Epithelial cell of proximal tubule (primary cell): ENCODE measurements around a stretch of chrX.

DNA sequence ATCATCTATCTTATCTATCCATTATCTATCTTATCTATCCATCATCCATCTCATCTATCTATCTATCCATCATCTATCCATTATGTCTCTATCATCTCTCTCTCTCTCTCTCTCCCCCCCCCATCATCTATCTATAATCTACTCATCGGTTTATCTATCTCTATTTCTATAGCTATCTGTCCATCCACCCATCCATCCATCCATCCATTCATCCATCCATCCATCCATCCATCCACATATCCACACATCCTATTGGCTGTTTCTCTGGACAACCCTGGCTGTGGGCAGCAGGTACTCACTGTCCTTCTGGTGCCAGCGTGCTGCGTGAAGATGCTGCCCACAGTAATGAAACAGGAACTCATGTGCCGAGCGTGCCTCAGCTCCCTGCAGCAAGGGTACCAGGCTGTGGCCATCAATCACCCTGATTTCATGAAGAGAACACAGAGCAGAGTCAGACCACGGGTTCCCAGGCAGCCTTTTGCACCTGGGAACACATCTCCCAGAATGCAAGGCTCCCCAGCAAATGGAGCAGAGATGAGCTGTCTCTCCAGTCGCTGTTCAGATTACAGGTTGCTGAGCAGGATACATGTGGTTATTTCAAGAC, 20.6 kb downstream of the ARSD start:
- RAMPAGE, long total RNA: no peak
- RRBS: no CpG with 5 or more reads among the region's 7 CpGs

- RAMPAGE, long total RNA: no peak
- RRBS: no CpG with 5 or more reads among the region's 8 CpGs
These were observed 74.6 kb downstream of the MXRA5 start for GRCh38 chrX:3271788-3272370.

DNA sequence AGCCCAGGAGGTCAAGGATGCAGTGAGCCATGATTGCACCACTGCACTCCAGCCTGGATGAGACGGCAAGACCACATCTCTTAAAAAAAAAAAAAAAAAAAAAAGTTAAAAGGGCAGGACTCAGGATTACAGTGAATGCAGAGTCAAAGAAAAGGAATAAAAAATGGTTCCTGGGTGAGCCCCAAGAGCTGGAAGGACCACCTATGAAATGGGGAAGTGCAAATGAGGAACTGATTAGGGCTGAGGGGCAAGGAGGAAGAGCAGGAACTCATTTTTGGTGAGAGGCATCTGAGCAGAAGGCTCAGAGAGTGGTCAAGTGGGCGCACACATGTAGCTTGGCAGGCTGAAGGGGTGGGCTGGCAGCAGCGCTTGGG, 49.9 kb downstream of the PRKX start:
- RAMPAGE, long total RNA: no peak
- RRBS: no CpG with 5 or more reads among the region's 3 CpGs

DNA sequence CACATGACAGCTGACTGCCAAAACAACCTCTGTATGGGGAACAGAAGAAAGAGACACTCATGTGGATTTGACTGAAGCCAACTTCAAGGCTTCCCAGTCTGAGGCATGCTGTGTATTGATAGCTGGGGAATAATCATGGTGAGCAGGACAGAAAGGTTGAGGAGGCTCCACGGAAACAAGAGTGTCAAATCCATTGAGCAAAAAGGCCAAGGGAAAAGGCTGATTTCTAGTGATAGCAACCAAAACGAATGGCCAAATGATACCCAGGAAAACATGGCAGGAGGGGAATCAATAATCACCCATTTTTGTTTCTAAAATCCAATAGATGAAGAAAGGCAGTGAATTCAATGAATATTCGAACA, 74.1 kb upstream of the VCX3A start:
- RAMPAGE, long total RNA: no peak
- RRBS: no CpG with 5 or more reads among the region's 3 CpGs

- RAMPAGE, long total RNA: no peak
- RRBS: no CpG with 5 or more reads among the region's 38 CpGs
These were observed 215.3 kb upstream of the STS start for GRCh38 chrX:6932019-6932818.

DNA sequence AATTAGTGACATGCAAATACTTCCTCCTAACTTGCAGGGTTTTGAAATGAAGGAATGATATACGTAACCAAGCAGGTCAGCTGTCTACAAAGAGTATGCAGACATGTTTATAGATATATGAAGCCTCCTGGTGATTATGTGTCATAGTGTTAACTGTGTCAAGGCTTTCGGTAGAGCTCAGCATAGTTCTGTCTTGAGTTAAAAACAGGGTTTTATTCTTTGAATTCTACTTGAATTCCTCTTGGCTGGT, 729 bp upstream of the STS start:
- RAMPAGE, long total RNA: no peak
- RRBS: no CpG with 5 or more reads among the region's 2 CpGs

DNA sequence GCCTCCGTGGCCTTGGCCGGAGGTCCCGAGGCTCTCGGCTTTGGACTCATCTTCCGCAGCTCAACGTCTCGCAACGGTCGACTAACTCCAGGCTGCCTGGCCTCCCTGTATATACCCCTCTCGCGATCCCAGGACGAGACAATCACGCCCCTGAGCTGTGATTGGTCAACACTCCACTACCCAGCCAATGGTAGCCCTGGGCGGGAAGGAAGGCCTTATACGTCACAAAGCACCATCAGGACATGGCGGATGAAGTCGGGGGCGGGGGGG, 538 bp downstream of the VCX2 start:
- RAMPAGE, long total RNA: no peak
- RRBS: no CpG with 5 or more reads among the region's 18 CpGs

DNA sequence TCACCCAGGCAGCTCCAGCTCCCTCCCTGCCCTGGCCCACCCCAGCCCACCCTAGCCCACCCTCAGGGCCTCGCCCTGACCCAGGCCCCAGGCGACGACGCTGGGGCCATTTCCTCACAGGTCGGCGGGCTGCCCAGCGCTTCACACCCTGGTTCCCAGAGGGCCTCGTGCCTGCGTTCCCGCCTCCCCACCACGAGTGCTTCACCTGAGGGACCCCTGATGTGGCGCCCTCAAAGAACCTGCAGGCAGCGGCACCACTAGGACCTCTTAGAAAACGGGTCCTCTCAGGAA, 335 bp downstream of the FAM9B start:
- RAMPAGE, long total RNA: no peak
- RRBS: no CpG with 5 or more reads among the region's 14 CpGs

- RAMPAGE, long total RNA: no peak
- RRBS: no CpG with 5 or more reads among the region's 5 CpGs
These were observed 48.3 kb upstream of the TBL1X start for GRCh38 chrX:9416444-9417092.

- RAMPAGE, long total RNA: no peak
- RRBS: no CpG with 5 or more reads among the region's 12 CpGs
These were observed 95.5 kb downstream of the TBL1X start for GRCh38 chrX:9560319-9560781.

DNA sequence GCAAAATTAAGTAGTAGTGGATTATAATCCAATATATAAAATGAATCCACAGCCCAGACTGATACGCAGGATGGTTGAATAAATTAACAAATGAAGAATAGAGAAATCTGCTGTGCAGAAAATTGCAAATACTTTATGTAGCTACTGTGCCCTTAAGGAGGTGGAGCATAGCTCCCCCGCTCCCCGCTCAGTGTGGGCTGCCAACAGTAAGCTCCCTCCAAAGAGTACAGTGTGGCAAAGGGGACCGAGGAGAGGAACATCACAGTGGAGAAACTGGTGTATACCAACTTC, 58.0 kb upstream of the CLDN34 start:
- RAMPAGE, long total RNA: no peak
- RRBS: no CpG with 5 or more reads among the region's 4 CpGs

- RAMPAGE, long total RNA: no peak
- RRBS: no CpG with 5 or more reads among the region's 9 CpGs
These were observed 39.1 kb upstream of the CLDN34 start for GRCh38 chrX:9927951-9928499.

DNA sequence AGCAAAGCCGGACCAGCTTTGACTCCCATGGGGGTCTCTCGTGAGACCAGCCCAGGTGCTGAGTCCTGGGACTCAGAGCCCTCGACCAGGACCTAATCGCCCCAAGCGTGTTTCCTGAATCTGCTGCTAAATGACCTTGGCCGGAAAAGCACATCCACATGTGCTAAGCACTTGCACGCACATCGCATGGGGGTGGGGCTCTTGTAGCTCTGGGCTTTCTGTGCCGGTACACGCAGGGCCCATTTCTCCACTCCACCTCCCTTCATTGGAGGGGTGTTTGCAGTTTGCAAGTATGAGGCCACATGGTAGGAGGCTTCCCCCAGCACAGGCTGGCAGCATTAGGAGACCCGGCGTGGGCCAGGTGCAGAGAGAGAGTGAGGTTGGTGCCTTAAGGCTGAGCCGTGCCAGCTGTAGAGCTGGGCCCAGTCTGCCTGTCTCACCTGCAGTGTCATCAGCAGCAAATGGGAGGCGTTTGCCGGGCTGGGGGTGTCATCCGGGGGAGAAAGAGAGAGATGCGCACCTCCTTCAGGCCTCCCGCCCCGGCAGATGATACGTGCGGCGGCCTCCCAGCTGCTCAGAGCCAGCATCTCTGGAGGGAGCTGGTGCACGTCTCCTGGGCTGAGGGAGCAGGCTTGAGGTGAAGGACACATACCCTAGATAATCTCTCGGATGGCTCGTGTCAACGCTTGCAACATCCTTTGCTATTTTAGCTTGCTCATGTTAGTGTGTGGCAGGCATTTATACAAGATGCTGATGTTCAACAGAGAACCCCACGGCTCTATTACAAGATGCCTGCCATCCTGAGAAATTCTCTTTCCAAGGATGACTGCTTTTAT, 45.2 kb upstream of the CLCN4 start:
- RAMPAGE, long total RNA: no peak
- RRBS: 79% methylated on average over 2 of the region's 27 CpGs

DNA sequence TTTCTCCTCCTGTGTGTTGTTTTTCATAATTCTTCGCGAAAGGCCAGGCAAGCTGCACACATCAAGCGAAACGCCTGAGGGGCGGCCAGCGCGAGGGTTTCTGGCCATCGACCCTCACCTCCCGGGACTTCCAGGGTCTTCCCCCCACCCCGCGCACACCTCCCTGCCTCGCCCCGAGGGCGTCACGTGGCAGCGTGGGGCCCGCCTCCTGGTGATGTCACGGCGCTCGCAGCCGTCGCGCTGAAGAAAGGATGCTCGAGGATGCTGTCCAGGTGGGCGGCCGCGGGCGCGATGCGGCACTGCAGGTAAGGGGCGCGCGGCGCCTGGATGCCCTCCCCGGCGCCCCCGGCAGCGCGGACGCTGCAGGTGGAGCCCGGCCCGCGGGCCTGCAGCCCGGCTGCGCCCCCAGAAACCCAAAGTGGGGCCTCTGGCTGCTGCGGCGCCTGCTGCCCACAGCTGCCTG, 1.5 kb downstream of the CLCN4 start:
- RAMPAGE, long total RNA: no peak
- RRBS: 31% methylated on average over 2 of the region's 47 CpGs

DNA sequence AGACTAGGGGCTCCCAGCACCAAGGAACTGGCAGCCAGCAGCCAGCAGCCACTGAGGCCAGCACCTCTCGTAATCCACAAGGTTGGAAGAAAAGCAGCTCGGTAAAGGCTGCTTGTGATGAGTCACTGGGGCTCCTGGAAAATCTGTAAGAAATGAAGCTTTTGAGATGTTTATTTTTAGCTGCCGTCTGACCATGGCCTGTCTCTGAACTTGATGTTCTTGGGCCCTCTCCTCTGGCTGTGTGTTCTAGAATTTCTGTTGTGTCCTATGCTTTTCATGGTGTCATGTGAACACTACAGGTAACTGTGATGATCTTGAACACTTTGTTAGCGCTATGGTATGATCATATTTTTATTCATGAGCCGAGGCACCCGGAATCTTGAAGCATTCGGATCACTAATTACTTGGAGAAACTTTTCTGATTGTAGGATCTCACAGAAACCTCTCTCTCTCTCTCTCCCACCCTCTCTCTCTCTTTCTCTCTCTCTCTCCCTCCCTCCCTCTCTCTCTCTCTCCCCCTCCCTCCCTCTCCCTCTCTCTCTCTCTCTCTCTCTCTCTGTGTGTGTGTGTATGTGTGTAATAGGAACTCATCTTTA, 18.7 kb downstream of the CLCN4 start:
- RAMPAGE, long total RNA: no peak
- RRBS: no CpG with 5 or more reads among the region's 7 CpGs

GRCh38 chrX:11426731-11427233, 133.6 kb downstream of the AMELX start:
- RAMPAGE, long total RNA: no peak
- RRBS: no CpG with 5 or more reads among the region's 14 CpGs

DNA sequence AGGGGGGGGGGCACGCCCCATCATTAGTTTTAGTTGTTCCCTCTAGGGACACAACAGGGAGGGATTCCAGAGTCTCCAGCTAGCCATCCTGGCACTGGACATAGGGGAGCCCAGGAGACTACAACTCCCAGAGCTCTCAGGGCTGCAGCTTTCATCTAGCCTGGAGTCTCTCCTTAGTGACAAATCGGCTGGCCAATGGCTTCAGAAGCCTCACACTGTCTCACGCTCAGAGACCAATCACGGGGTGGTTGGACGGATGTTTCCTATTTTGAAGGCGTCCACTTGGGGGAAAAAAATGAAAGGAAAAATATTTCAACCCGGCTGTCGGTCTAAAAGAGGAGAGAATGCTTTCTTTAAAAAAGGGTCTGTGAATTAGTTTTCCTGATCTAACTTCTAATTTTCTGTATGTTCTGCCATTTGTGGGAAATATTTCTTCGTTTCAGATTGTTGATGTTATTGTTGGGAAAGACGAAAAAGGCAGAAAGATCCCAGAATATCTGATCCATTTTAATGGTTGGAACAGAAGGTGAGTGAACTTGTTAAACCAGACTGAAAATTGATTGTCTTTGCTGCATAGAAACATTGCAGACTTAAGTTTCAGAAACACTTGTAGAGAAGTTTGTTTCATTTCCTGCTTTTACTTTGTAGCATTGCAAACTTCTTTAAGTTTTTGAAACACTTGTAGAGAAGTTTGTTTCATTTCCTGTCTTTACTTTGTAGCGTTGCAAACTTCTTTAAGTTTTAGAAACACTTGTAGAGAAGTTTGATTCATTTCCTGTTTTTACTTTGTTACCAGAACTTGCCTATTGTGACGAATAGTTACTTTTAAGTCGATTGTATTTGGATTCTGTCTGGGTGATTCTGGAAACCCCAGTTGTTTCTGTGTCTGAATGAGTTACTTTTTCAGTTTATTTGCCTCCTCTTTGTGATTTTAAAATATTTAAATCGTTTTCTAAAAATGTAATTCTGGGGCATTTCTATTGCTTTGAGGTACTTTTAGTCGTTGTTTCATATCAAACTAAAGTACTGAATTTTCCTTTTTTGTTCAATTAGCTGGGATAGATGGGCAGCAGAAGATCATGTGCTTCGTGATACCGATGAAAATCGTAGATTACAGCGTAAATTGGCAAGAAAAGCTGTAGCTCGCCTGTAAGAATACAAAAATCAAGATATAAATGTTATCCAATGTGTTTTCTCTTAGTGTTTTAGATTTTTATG, 1.7 kb downstream of the MSL3 start:
- RAMPAGE, long total RNA: start-site peak on the plus strand centred at position 305 of the sequence, 63 bp wide, 25 and 10 reads in 2 replicates
- RRBS: no CpG with 5 or more reads among the region's 20 CpGs

DNA sequence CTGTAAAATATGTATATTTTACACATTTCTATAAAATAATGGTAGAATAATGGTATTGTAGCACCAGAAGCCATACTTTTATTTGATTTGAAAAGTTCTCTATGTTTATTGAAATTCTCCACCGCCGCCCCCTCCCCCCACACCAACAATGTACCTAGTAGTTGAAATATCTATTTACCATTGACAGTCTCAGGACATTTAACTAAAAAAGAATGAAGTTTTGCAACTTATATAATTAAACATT, 59.2 kb upstream of the FRMPD4 start:
- RAMPAGE, long total RNA: no peak
- RRBS: no CpG with 5 or more reads among the region's 2 CpGs

DNA sequence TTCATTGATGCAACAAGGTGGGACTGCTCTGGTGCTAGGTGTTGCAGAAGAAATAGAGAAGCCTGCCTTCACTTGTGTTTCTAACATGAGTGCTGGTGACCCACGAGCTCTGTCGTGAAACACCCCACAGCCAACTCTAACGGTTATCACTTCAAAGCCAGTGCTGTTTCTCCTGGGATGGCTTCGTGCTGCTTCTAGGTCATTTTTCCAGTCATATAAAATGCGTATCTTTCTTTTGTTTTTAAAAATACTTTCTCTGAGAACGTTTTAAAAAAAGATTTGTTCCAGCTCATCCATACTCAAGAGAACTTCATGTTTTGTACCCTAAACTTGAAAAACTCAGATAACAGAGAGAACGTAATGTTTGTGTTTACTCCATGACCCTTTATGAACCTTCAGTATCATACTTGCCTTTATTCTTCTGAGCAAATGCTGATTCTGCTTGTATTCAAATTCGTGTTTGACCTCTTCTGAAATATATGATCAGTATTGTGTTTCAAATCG, 18.7 kb upstream of the PRPS2 start:
- RAMPAGE, long total RNA: no peak
- RRBS: no CpG with 5 or more reads among the region's 9 CpGs

- RAMPAGE, long total RNA: no peak
- RRBS: no CpG with 5 or more reads among the region's 4 CpGs
These were observed 28.2 kb upstream of the TMSB4X start for GRCh38 chrX:12946671-12947120.